ENCODE data around the genes SPOCD1, KHDRBS1 and YARS1.

- PRO-cap, 10 experiments: no peak in any of the 10 experiments
Measured at GRCh38 chr1:31675085-31675657, 28.6 kb downstream of the COL16A1 start.

DNA sequence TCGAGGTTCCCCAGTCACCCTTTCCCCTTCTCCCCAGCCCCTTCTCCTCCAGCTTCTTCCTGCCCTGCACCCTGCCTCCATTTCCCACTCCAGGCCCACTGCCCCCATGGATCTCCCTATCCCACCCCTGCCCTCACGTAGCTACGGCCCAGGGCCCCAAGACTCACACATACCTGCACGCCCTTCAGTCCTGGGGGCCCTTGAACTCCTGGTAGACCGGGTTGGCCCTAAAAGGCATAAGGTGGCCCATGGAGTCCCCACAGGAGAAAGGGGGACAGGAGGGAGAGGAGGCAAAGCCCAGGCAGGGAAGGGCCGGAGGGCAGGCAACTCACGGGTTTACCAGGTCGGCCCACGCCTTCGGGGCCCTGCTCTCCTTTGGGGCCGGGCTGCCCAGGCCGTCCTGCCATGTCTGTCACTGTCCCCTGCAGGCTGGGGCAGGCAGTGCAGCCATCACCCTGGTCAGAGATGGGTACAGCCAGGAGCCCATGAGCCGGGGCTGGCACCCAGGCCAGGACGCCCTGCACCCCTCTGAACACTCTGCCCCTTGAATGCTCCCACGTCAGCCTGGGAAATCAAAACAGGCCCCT is 19.9 kb downstream of the COL16A1 start:
- PRO-cap, 10 experiments: no peak in any of the 10 experiments

DNA sequence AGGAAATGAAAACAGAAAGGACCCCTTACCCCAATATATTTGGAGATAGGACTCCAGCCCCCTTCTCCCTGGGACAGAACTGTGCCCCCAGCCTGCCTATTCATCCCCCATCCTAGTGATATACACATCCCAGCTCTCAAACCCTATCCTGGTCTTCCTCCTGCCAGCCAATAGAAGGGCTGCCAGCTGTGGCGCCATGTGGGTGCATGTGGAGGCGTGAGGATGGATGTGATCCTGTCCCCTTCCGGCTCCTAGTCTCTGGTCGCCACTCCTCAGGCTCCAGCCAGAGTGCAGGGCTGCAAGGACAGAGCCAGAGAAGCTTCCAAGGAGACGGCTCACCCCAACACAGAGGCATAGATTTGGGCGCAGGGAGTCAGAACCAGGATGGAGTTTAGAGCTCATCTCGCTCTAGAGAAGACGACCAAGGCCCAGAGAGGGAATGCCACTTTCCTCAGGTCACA is 478 bp downstream of the COL16A1 start:
- PRO-cap, 10 experiments: peak in 1 of 10 experiments; most common plus-strand start position 286 of the sequence (in 1)

- PRO-cap, 10 experiments: peak in 7 of 10 experiments; most common minus-strand start chr1:31815979 (in 6)
Measured at GRCh38 chr1:31815749-31816196, at the start of gene SPOCD1. Gene SPOCD1, minus strand, starts transcription at chr1:31816022.

DNA sequence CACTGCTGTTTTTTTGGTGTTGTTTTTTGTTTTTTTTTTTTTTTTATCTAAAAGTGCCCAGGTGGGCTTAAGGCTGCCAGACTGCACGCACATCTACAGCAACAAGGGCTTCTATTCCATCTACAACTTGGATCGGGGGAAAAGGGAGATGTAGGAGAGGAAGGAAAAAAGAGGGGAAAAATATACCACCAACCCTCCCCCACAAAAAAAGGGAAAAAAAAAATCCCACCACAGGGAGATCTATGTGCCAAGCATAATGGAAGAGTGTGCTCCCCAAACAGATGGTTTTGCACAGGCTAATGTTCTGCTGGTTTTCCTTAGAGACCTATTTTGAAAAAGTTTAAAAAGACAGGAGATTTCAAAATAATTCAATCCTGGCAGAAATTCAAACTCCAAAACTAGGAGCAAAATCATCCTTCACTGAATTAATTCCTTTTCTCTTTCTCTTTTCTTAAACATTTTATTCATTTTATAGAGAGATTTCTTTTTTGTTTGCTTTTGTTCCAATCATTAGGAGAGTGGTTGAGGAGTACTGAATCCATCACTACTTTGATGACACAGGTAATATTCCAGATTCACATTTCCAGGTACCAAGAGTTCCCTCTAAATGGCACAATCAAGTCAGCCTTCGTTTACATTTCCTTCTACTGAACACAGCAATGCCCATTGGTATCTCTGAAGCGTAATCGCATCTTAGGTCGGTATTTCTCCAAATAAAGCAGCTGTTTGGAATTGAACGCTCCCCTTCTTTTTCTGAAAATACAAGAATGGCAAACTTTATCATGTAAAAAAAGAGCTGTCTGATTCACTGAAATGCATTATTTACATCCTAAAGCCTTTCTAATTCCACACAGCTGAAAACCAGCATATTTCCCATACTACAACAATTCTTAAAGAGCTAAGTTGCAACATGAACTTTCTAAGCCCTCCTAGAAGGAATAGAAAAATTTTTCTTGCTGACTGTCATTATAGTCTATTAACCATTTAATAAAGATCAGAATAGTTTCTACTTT is 29.7 kb downstream of the PTP4A2 start:
- PRO-cap, 10 experiments: no peak in any of the 10 experiments

GRCh38 chr1:31918317-31919299 is 19.6 kb downstream of the PTP4A2 start:
- PRO-cap, 10 experiments: no peak in any of the 10 experiments

DNA sequence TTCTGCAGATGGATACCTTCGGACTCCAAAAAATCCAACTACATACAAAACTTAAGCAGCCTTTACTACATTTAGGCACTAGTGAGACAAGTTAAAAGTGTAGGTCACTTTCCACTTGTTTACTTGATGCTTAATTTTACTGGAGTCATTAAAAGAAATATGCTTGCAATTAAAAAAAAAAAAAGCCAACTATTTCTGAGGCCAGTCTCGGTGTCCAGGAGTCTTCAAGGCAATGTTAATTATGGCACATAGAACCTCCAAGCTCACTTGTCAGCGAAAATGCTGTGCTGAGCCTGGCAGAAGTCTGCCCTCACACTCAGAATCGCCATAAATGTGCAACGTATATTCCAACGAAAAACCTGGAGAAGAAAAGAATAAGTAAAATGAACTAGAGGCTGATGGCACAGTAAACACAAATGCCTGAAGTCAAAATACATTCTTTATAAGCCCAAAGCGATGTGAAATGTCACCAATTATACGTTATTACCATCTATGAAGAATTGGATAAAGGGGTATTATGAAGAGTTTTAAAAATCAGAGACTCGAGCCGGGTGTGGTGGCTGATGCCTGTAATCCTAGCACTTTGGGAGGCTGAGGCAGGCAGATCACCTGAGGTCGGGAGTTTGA is 18.8 kb downstream of the PTP4A2 start:
- PRO-cap, 10 experiments: no peak in any of the 10 experiments

GRCh38 chr1:31955863-31956532 is 17.8 kb upstream of the PTP4A2 start:
- PRO-cap, 10 experiments: peak in 4 of 10 experiments; most common plus-strand start chr1:31956262 (in 3); most common minus-strand start chr1:31956043 (in 3)

DNA sequence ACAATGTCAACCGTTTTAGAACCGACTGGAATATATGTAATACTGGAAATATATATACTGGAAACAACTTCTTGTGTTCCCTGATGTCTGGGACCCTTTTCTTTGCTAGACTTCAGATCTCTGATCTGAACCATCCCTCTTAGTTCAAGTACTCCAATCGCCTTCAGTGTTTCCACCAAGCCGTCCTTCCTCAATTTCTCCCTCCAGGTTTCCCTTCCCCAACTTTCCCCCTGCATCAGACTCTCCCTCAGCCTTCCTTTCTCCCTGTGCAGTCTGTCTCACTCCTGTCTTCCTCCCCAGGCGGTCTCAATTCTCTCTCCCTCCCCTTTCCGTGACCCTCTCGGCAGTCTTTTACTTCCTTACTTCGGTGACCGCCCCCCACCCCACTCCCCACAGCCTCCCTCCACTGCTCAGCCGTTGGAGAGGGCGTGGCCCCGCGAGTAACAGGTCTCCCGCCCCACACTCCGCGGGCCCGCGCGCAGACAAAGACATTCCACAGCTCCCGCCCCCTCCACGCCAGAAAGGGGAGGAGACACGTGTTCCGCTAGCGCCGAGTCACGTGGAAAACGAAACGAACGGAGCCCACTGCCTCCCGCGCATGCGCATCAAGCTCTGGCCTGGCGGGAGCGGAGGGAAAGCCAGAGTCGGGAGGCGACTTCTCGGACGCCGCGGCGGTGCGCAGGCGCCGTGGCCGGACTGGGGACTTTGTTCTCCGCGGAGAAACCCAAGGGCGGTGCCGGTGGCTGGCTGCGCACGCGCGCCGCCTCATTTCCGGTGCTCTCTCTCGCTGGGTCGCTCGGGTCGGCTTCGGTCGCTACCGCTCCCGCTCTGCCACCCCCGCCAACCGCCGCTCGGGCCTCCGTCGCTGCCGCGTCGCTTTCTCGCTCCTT is at the start of gene KHDRBS1:
TSS of gene KHDRBS1 (plus strand) at position 782 of the 890 bp plus-strand sequence.
- PRO-cap, 10 experiments: peak in 10 of 10 experiments; most common plus-strand start position 784 of the sequence (in 10); most common minus-strand start position 484 of the sequence (in 8)

- PRO-cap, 10 experiments: no peak in any of the 10 experiments
Measured at GRCh38 chr1:32103824-32104488, 3.9 kb upstream of the KPNA6 start.

- PRO-cap, 10 experiments: no peak in any of the 10 experiments
Measured at GRCh38 chr1:32239723-32240051, 7.3 kb upstream of the FAM167B start.

- PRO-cap, 10 experiments: no peak in any of the 10 experiments
Measured at GRCh38 chr1:32257067-32257310, 5.9 kb downstream of the LCK start.

DNA sequence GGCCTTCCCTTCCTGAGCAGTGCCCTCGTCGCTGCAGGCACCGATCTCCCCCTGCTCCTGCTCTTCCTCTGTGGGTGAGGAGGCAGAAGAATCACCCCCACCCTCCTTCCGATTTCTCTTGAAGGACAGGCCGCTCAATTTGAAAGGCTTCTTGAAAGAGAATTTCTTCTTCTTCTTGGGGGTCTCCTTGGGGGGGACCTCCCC is 1.4 kb downstream of the MARCKSL1 start:
- PRO-cap, 10 experiments: no peak in any of the 10 experiments

DNA sequence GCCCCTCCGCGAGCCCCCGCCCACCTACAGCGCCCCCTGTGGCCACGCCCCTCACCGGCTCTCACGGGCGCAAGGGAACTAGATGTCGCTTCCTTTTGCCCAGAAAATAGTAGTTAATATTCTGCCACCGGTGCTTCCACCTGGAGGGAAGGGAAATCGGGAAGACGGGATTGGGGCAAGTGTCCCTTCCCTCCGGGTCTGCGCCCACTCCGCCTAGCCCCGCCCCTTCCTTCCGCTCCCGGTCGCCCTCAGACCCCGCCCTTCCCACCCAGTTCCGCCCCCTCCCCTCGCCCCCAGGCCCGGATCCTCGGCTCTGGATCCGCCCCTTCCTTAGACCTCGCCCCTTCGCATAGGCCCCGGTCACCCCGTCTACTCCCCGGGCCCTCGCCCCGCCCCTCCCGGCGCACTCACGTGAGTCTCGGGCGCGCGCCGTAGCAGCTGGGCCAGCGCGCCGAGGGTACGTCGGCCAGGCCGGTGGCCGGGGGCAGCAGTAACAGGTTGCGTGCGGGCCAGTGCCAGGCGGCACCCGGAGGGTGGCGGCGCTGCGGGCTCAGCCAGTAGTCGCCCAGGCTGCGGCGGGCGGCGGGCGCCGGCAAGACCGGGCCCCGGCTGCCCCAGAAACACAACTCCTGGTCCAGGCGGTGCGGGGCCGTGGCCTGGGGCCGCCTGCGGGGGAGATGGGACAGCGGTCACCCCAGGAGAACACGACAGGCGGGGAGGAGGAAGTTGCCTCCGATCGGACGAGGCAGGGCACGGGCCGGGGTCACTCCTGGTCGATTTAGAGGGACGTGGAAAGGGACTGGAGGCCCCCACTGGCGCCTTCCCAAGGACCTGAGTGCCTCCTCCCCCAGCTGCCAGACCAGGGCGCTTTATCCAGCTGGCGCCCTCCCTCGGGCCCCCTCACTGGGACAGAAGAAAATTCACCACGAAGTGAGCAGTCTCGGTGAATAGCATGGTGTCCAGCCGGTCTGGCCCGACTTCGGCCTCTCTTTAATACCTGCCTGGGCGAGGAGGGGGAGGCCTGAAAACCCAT is 10.8 kb downstream of the FAM229A start:
- PRO-cap, 10 experiments: peak in 10 of 10 experiments; most common plus-strand start position 414 of the sequence (in 10); most common minus-strand start position 211 of the sequence (in 10)

DNA sequence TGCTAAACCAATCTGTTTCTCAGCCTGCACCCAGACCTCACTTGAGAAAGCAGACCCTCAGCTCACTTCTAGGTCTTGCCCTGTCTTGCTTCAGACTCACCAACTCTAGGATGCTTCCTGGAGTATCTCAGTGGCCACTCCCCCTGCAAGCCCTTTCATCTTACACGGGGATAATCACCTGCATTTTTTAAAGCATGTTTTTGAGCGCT is 6.4 kb downstream of the BSDC1 start:
- PRO-cap, 10 experiments: no peak in any of the 10 experiments

DNA sequence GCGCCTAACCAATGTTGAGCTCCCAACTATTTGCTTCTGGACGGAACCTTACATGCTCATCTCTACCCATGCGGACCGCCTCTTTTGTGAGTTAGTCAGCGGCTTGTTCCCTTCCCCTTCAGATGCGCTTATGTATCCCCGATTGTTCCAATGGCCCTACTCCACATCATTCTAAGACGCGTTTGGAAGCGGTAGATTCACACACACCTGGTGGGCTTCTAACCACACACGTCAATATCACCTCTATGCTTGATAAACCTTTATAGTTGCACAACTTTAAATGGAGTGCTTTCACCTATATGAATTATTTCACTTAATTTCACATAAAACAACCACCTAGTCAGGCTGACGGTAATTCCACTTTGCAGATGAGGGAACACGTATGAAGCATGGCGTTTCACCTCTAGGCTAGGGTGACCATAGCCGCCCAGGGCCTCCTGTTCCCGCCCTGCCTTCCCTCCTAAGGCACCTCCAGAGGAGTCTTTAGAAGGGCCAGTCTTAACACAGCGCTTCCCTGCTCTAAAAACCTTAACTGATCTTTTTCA is 981 bp downstream of the ZBTB8A start:
- PRO-cap, 10 experiments: peak in 1 of 10 experiments; most common minus-strand start position 38 of the sequence (in 1)

- PRO-cap, 10 experiments: peak in 10 of 10 experiments; most common minus-strand start chr1:32817414 (in 7)
Measured at GRCh38 chr1:32816335-32817445, at the start of gene YARS1. Gene YARS1, minus strand, starts transcription at chr1:32817358.

DNA sequence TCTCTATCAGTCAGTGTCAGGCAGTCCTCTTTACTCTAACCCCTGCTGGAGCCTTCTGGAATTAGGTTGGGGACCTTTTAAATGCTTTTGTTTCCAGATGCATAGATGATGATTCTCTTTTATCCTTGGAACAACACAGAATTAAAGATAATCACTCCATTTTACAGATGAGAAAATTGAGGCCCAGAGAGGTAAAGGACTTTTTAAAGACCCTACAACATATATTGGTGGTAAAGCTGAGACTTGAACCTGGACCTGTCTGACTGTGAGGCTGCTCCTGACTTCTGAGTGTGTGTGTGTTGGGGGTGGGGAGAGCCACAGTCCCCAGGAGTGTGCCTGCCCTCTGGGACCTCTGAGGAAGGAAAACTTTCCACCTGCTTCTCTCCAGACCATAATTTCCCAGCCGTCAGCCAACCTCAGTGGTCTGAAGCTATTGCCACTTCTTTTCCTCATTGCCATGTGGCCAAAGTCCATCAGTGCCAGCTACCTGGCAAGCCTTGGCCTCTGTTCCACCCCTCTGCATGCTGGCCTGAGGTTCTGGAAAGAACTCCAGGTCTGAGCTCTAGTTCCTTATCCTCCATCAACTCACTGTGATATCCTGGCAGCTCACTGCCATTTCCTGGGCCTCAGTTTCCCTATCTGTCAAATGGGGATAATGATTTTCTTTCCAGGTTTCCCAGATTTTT is 3.2 kb upstream of the TMEM54 start:
- PRO-cap, 10 experiments: no peak in any of the 10 experiments

DNA sequence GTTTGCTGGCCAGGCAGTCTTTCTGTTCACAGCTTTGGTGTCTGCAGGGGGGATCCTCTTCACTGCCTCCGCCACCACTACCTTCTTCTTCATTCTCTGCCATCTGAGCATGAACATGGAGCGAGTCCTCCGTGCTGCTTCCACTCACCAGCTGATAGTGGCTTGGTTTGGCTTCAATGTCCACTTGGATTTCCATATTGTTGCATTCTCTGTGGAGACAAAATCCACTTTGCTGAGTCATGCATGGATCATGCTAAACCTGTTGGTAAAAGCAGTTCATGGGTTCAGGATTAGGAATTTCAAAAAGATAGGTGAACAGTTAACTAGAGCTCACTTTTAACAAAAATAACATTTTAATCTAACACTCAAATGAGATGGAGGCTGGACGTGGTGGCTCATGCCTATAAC is 27.6 kb downstream of the RNF19B start:
- PRO-cap, 10 experiments: no peak in any of the 10 experiments

- PRO-cap, 10 experiments: no peak in any of the 10 experiments
Measured at GRCh38 chr1:32997094-32998424, 33.0 kb upstream of the RNF19B start.

All from Metastatic Breast Carcinoma in the Brain (tissue), 10 donors.